Mesenchymal stem cell of the bone marrow (primary cell): Measurements from ENCODE around the gene SEC24B.

GRCh38 chr4:104128774-104129250 is 365.9 kb downstream of the CXXC4 start:
- CAGE, long polyA plus RNA, result no peak

GRCh38 chr4:104490365-104490746 is 4.3 kb downstream of the CXXC4 start:
- CAGE, long polyA plus RNA, result no peak

GRCh38 chr4:104907004-104907809 is 239.5 kb upstream of the TET2 start:
- CAGE, long polyA plus RNA, result no peak

DNA sequence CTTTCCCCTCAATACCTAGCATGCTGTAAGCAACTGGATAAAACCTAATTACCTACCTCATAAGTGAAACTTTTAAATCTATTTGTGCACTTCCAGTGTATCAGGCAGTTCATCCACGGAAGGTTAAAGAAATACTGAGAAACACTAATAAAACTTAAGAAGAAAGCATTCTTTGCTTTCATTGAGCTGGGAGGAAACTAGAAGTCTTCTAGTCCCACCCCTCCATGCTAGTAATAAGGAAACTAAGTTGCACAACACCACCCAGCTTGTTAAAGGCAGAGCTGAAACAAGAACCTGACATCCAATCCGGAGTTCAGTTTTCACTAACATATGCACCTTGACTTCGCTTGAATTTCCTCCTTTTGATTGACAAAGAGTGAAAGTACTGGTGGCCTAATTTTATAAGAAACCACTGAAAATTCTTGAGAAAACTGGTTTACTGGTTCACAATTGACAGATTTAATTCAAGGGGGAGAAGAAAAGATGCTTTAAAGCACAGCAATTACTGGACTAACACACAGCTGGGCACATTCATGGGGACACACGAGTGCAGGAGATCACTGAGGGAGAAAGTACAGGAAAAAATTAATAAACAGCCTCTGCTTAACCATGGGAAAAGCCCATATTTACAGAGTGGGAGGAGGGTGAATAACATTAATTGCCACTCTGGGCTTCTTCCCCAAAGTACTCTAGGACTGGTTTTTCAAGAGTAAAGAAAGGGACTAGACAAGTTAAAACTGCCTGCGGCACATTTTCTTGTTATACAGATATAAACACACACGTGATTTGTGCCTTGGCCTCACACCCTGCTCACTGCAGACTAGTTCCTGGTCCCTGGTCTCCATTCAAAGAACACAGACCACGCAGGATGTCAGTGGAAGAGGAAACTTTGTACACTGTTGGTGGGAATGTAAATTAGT is 179.9 kb upstream of the TET2 start:
- CAGE, long polyA plus RNA, result no peak

DNA sequence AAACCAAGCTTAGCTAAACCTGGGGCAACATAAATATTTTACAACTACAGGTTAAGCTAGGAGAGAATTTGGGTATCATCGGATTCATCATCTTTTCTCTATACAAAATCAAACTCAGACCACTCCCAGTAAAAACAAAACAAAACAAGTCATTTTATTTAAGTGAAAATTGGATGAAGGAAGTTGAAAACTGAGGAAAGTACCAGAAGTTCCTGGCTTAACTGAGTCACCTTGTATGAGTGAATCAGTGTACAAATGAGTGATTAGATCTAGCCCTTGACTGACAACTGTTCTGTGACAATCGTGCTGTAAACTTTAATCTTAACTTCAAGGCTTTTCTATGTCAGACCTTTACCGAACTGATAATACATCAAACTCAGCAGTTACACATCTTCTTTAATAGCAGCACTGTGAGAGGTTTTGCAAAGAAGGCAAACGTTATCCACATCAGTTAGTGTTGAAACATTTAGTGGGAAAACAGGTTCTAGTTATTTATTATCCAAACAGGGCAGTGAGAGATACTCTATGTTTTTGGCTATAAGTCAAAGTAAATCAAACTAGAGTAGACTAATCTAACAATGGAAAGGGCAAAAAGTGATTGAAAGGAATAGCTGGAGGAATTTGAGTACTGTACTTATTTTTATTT is 42.1 kb downstream of the ARHGEF38 start:
- CAGE, long polyA plus RNA, result no peak

- CAGE, long polyA plus RNA, result no peak
These were observed 2.1 kb downstream of the NPNT start for GRCh38 chr4:105897228-105897821.

GRCh38 chr4:105911897-105912461 is 16.7 kb downstream of the NPNT start:
- CAGE, long polyA plus RNA, result no peak

DNA sequence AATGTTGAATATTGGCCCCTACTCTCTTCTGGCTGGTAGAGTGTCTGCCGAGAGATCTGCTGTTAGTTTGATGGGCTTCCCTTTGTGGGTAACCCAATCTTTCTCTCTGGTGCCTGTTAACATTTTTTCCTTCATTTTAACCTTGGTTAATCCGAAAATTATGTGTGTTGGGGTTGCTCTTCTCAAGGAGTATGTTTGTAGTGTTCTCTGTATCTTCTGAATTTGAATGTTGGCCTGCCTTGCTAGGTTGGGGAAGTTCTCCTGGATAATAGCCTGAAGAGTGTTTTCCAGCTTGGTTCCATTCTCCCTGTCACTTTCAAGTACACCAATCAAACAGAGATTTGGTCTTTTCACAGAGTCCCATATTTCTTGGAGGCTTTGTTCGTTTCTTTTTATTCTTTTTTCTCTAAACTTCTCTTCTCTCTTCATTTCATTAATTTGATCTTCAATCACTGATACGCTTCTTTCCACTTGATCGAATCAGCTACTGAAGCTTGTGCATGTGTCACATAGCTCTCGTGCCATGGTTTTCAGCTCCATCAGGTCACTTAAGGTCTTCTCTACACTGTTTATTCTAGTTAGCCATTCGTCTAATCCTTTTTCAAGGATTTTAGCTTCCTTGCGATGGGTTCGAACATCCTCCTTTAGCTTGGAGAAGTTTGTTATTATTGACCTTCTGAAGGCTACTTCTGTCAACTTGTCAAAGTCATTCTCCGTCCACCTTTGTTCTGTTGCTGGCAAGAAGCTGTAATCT is 177.3 kb downstream of the NPNT start:
- CAGE, long polyA plus RNA, result no peak

- CAGE, long polyA plus RNA, result no peak
These were observed 95.9 kb downstream of the TBCK start for GRCh38 chr4:106220138-106220560.

DNA sequence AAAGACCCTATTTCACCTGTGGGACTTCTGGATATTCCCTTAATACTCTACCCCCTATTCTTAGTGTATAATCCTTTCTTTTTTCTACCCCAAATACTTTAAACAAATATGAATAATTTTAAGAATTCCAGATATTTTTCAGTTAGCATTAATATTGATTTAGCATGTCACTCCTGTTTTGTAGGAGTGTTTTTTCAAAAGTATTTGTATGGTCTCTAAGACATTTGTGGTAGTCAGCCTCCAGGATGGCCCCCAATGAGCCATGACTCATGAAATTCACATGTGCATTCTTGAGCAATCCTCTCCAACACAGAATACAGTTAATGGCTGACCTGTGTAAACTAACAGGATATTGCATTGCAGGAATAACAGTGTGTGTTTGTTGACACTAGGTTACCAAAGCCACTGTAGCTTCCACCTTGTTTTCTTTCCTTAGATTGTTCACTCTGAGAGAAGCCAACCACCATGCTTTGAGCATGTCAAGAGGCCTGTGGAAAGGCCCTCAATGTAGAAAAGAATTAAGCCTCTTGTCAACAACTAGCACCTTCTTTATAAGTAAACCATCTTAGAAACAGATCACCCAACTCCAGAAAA is 28.7 kb downstream of the TBCK start:
- CAGE, long polyA plus RNA, result no peak

DNA sequence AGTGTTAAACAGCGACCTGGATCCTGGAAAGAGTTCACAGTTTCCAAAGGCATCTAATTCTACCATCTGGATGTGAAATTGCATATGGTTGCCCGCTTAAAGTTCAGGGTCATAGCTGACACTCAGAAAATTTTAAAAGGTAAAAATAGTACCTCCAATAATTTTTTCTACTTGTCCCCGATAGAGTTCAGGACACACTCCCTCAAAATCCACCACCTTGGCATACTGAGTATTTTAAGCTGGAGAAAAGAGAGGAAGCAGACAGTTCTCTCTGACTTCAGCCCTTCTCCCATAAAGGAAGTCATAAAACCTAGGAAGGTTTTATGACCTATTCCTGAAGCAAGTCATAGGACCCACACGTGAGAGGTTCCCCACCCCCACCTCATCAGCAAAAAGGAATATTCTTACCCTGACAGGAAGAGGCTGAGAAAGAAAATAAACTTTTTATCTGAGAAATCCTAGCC is 270.2 kb downstream of the PAPSS1 start:
- CAGE, long polyA plus RNA, result no peak

DNA sequence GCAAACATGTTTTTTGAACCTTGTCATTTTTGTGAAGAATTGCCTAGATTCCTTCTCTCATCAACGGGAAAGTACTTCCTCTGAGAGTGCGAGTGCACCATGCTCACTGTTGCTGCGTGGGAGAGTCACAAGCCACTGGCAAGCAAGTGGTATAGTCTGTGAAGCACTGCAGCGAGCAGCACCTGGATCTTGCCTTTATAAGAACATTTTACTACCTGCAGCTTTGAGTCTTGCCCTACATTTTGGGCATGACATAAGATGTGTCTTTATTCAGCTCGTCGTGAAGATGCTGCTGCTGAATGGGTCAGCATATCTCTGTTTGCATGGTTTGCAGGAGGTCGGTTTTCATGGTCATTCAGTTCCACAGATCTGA is 44.9 kb downstream of the HADH start:
- CAGE, long polyA plus RNA, result no peak

DNA sequence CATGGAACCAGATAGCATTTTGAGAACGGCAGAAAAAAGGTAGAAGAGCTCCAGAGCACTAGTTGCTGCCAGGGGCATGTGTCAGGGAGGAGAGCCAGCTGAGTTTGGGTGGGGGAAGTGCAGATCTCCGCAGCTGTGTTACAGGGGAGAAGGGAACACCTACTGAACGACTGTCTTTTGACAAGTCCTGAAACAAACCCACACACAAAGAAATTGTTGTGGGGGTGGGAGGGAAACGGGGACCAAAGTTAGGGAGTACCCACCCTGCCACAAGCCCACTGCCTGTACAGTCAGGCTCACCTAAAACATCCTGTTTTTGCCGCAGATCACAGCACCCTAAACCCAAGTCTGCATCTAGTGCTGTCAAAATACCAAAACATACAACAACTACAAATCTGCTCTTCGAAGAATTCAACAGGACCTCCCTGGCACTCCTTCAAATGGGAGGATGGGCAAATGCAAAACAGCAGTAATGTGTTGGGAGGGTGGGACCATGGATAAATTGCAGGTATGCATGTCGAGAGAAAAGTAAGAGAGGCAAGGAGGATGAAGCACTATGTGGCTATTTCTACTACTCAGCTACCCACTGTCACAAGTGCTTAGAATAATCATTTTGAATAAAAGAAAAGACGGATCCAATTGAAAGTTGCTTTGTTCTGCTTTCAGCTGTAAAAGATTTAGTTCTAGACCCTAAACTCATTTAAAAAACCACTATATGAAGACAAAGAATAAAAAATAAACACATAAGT is 55.3 kb downstream of the LEF1 start:
- CAGE, long polyA plus RNA, result no peak

- CAGE, long polyA plus RNA, result no peak
These were observed 2.6 kb upstream of the LEF1 start for GRCh38 chr4:108171195-108171829.

GRCh38 chr4:108171830-108172870 is 3.4 kb upstream of the LEF1 start:
- CAGE, long polyA plus RNA, result no peak

GRCh38 chr4:108867215-108867631 is 104.4 kb upstream of the ETNPPL start:
- CAGE, long polyA plus RNA, result no peak

GRCh38 chr4:109433167-109434177 is at the start of gene SEC24B:
Gene SEC24B, plus strand, starts transcription at chr4:109433815.
- CAGE, long polyA plus RNA, result no peak

DNA sequence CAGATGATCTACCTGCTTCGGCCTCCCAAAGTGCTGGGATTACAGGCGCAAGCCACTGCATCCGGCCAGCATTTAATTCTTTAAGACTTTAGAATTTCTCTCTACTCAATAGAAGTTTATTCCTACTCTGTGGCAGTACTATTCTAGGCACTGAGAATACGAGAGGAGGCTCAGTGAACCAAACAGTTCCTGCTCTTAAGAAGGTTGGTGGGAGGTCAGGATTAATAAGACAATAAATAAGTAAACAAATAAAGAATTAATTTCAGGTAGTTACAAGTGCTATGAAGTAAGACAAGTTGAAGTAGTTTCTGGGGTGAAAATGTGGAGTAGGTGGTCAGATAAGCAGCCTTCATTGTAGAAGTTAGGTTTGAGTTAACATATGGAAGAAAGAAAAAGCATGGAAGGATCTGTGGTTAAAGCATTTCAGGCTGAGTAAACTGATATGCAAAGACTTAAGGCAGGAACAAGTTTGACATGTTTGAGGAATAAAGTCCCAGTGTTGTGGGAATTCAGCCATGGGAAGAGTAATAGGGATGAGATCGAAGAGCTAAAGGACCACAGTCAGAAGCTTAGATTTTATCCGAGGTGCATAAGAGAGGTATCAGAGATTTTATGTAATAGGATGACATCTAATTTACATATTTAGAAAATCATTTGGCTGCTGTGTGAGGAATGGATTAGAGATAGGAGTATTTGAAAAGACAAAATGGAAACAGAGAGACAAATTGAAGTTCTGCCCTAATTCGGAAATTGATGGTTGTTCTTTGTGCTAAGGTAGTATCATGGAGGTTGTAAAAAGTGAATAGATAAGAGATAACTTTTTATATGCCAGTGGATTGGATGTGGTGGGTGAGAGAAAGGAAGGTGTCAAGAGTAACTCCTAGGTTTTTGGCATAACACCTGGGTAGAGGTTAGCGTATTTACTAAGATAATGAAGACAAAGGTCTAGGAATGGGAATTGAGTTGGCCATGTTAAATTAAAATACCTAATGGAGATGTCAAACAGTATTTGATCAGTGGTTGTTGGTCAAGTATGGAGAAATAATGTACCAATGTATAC is 58.0 kb upstream of the MCUB start:
- CAGE, long polyA plus RNA, result no peak

GRCh38 chr4:109508823-109509227 is 51.2 kb upstream of the MCUB start:
- CAGE, long polyA plus RNA, result no peak

- CAGE, long polyA plus RNA, result no peak
These were observed 2.0 kb upstream of the MCUB start for GRCh38 chr4:109557964-109558455.